Skin of body (tissue), 2 donors: Measurements from ENCODE around the gene HBA2.

DNA sequence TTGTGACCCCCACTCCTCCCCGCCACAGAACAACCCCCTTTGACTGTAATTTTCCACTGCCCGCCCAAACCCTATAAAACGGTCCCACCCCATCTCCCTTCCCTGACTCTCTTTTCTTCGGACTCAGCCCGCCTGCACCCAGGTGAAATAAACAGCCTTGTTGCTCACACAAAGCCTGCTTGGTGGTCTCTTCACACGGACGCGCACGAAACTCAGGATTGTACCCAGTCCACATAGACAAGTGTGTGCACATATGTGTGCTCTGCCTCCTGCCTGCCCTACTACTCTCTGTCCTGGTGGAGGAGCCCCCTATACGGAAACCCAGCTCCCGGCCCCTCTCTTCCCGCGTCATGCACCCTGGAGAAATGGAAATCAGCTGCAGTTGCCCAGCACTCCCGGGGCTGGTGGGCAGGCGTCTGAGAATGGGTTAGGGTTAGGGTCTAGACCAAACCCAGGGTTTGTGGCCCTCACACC, 2.4 kb upstream of the RHBDF1 start:
- RAMPAGE, long total RNA = no peak

GRCh38 chr16:85986-86922, 8.2 kb downstream of the MPG start:
- RAMPAGE, long total RNA = no peak

- RAMPAGE, long total RNA = no peak
Observed at GRCh38 chr16:96678-97089, 18.7 kb downstream of the MPG start.

- RAMPAGE, long total RNA = start-site peak on the plus strand at chr16:172876-172885, 84 and 222 reads in 2 replicates
Observed at GRCh38 chr16:172630-173045, at the start of gene HBA2. Gene HBA2, plus strand, starts transcription at chr16:172876.

- RAMPAGE, long total RNA = no peak
Observed at GRCh38 chr16:173046-173842, 568 bp downstream of the HBA2 start.

- RAMPAGE, long total RNA = no peak
Observed at GRCh38 chr16:252448-253194, 18.0 kb downstream of the FAM234A start.

- RAMPAGE, long total RNA = no peak
Observed at GRCh38 chr16:276342-276969, 712 bp upstream of the RGS11 start.

- RAMPAGE, long total RNA = no peak
Observed at GRCh38 chr16:426307-427139, 1.1 kb downstream of the RAB11FIP3 start.

DNA sequence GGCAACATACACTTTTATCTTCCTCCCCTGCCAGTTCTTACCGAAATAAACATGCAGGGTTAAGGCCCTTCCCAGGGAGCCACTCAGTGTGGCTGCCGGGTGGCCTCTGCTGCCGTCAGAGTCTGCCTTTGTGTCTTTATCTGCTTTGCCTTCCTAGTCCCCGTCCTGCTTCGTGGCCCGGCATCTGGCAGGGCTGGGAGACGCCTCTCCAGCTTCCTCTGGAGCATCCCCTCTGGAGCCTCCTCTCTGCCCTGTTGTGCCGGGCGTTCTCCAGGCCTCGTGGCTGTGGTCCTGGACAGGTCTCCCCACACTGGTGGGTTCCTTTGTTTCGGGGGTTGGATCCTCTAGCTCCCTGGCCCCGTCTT, 30.2 kb upstream of the CAPN15 start:
- RAMPAGE, long total RNA = no peak

DNA sequence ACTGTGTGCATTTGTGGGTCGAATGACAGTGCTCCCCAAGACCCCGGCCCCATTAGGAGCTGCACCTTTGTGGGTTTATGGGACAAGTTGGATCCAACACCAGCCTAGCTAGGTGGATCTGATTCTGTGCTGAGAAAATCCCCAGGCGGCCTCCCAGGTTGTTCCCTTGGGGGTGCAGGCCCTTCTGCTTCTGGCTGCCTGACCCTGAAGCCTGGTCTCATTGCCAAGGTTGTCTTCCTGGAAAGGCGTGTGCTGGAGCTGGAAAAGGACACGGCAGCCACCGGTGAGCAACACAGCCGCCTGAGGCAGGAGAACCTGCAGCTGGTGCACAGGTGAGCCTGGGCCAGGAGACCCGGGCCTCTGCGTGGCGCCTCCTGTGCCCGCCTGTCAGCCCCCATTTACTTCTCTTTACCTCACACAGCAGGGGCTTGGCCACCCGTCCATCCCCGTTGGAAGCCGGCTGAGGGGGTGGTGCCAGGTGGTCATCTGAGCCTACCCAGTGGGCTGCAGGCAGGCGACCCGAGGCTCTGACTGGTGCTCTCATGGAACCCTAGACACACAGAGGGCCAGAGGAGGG, 22.1 kb upstream of the CAPN15 start:
- RAMPAGE, long total RNA = no peak

DNA sequence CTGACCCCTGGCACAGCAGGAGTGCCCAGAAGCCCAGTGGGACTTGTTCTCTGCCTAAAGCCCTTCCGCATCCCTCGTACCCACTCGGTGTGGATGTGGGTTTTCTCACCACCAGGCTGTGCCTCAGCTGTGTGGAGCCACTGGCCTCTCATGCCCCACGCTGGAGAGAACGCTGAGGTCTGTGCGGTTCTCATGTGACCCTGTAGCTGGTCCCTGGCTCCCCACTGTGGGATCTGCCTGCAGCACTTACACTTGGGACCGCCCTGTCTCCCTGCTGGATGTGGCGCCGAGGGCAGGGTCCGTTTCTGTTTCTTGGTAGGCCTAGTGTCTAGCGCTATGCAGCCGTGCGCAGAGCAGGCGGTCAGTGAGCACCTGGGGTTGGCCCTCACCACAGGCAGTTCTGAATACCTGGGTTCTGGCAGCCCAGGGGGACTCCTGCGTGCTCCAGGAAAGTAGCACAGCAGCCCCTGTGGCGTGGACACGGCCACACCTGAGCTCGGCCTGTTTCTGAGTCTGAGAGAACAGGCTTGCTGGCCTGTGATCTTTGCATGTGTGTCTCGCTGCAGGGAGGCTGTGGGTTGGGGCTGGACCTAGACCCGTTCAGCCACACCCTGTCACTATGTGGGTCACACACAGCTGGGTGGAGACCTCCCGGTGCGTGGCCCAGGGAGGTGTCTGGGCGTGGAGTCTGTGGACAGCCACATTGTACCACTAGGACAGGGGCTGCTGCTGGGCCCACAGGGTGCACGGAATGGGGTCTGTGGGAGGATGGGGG, 2.7 kb downstream of the CAPN15 start:
- RAMPAGE, long total RNA = no peak

DNA sequence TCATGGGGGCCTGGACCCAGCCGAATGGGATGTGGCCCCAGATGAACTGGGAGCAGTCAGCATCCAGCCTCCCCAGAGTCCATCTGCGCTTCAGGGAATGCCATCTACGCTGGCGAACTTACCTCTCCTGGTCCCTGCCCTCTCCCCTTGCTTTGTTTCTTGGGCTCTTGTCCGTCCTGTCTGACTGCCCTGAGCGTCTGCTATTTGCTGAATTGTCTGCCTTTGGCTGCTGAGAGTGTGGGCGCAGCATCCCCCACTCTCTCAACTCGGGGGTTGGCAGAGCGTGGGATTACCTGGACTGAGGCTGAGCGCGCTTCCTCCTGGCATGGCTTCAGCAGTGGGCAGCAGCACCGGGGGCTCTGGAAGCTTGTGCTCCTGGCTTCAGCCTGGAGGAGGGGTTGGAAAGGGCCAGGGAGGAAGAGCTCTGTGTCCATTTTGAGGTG, 2.2 kb downstream of the RAB40C start:
- RAMPAGE, long total RNA = no peak

- RAMPAGE, long total RNA = no peak
Observed at GRCh38 chr16:610607-611428, 20.0 kb upstream of the WFIKKN1 start.

DNA sequence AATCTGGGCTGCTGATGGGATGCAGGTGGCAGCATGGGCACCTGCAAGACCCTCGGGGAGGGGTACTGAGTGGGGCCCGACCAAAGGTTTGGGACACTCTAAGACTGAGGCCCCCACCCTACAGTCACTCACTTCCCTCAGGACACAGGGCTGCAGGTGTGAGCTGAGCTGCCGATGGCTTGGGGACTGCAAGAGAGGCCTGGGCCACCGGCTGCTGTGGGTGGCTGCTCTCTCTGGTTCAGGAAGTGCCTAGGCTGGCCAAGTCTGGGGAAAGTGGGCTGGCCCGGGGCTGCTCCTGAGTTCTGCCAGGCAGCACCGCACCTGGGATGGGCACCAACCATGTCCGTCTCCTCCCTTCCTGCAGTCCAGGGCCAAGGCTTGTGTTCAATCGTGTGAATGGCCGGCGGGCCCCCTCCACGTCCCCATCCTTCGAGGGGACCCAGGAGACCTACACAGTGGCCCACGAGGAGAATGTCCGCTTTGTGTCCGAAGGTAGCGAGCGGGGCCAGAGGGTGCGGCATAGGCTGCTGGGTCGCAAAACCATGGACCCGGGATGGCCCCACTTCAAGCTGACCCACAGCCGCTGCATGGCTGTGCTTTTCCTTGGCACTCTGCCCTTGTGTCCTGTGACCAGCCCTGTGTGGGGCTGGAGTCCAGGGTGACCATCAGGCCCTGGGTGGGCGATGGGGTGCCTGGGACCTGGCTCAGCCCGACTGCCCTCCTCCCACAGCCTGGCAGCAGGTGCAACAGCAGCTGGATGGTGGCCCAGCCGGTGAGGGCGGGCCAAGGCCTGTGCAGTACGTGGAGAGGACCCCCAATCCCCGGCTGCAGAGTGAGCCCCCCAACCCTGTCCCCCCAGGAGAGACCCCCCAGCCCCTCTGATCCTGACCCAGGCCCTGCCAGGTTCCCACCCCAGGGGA, 1.9 kb upstream of the WDR90 start:
- RAMPAGE, long total RNA = no peak

GRCh38 chr16:657981-658982, 9.1 kb downstream of the WDR90 start:
- RAMPAGE, long total RNA = no peak

- RAMPAGE, long total RNA = no peak
Observed at GRCh38 chr16:665401-666451, 2.2 kb upstream of the RHOT2 start.

DNA sequence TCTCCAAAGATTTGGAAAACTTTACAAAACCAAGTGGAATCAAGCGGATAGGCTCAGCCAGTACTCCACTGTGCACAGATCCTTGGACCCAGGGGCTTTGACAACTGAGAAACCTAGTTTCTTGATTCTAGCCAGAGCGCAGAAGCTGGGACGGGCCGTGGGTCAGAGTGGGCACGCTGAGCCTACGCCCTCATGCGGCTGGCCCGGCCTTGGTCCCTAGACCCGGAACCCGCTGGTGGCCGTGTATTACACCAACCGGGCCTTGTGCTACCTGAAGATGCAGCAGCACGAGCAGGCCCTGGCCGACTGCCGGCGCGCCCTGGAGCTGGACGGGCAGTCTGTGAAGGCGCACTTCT, 700 bp downstream of the STUB1 start:
- RAMPAGE, long total RNA = no peak

- RAMPAGE, long total RNA = no peak
Observed at GRCh38 chr16:706211-706870, 740 bp upstream of the FBXL16 start.

- RAMPAGE, long total RNA = no peak
Observed at GRCh38 chr16:712648-713263, 2.2 kb upstream of the METRN start.

DNA sequence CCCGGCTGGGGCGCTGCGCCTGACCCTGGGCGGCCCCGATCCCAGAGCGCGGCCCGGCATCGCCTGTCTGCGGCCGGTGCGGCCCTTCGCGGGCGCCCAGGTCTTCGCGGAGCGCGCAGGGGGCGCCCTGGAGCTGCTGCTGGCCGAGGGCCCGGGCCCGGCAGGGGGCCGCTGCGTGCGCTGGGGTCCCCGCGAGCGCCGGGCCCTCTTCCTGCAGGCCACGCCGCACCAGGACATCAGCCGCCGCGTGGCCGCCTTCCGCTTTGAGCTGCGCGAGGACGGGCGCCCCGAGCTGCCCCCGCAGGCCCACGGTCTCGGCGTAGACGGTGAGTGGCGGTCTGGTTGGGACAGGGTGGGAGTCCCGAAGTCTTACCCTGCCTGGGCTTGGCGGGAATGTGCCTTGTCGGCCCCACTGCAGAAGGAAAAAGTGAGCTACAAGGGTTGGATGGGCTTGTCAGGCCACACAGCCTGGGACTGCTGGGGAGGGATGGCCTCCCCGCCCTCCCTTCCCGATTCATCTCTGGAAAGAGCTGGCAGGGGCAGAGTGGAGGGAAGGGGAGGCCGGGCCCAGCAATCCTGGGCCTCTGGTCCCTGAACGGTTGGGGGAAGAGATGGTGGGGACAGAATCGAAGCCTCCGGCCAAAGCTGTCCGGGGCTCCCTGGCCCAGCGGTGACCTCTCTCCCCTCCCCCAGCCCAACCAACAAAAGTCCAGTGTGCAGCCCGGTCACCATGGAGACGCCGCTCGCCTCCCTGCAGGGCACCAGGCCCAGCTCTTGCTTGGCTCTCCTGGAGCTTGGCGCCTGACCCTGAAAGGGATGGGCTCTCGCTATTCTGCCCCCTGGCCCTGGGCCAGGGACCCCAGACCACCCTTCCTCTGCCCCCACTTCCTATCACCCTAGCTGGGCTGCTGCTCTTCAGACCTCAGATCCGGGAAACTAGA, 1.0 kb downstream of the METRN start:
- RAMPAGE, long total RNA = no peak